Measurements from ENCODE around the gene DNAJC6.

DNA sequence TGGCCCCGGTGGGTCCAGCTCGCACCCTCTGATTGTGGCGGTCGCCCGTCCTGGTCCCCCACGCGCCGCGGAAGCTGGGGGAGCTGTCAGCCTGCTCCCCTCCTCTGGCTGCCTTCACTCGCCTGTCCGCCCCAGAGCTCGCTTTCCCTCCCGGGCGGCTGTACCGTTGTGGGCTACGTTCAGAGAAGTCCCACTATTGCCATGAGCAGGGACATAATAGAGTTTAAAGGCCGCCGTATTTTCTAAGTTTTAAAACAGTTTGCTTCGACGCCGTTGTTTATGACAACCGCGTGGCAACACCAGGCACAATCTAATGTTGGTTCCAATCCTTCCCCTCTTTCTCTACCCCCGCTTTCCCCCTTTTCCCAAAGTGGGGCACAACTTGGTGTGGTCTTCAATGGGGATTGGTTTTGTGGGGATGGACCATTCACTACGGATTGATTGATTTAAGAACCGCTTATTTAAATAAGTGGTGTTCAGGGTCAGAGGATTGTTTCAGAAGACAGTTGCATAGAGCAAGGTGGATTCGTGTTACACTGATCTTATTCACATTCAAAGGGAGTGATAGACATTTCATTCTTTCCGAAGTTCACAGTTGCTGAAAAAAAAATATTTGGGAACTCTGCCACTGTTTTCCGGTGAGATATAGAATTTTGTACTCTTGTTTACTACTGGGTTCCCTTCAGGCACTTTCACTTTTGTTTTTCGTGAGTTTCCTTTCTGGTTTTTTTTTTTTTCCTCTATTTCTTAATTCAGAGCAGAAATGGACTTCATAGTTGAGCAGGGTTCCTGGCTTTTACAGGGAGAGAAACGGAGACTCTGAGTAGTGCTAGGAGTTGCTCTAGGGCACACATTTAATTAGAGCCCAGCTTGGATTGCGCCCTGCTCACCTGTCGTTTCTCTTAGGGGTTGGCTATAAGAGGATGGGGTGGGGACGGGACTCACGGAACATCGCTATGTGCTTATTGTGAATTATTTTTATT, 79.7 kb upstream of the AK4 start:
- PRO-cap, 2 experiments, result peak in 2 of 2 experiments; most common plus-strand start position 61 of the sequence (in 1); most common minus-strand start position 312 of the sequence (in 2)
- RAMPAGE, long total RNA, 5 experiments, result no peak in any of the 5 experiments

DNA sequence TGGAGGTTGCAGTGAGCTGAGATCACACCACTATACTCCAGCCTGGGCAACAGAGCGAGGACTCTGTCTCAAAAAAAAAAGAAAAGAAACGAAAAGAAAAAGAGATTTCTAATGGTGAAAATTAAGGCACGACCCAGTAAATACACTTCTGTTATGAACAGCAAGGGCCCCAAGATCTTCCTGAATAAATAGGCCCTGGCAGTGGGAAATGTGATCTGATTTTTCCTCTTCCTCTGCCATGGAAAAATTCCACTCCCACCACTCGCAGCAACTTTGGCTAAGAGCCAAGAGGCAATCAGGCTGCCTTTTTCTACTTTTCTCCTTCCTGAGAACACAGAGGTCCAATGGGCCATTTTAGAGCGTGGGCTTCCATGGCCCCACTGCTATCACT, 33.8 kb upstream of the AK4 start:
- PRO-cap, 2 experiments, result peak in 1 of 2 experiments; most common plus-strand start position 336 of the sequence (in 1); most common minus-strand start position 182 of the sequence (in 1)
- RAMPAGE, long total RNA, 5 experiments, result no peak in any of the 5 experiments

DNA sequence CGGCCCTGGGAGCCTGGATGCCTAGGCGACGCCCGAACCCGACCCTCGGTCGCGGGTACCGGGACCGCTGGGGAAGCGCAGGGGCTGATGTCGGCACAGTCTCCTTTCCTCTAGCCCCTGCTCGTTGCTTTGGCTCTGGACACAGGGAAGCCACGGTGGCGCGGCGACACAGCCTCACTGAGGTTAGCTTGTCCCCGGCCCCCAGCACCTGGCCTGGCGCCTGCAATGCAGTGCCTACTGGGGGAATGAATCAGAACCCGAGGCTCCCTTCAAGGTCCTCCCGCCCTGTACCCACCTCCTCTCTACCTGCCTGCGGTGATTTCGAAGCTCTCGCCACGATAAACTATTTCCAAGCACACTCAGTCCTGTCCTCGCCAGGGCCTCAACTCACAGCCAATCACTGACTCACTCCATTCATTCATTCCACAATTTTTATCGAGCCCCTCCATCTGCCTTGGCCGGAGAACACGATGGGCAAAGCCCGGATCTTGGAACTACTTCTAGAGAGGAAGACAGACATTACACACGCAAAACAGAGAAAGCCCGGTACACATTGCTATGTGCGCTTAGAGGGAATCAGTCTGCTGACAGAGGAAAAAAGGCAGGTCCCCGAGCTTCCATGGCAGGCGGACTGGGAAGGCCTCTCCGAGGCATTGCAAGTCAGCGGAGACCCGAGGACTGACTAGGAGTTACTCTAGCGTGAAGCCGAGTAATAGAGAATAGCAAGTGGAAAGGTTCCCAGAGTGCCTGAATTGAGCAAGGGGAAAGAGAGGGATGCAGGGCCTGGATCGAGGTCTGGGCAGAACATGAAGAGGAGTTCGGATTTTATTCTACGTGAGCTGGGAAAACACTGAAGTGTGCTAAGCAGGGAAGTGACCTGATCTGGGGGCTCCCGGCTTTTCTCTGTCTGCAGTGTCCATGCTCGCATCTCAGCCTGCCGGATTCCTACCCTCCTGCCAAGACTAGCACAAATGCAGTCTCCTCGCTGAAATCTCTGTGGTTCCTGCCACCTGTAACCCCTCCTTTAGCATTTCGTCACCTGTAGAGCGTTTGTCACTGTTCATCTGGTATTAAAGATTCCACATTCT, 54.3 kb upstream of the DNAJC6 start:
- PRO-cap, 2 experiments, result peak in 1 of 2 experiments; most common minus-strand start position 210 of the sequence (in 1)
- RAMPAGE, long total RNA, 5 experiments, result no peak in any of the 5 experiments

GRCh38 chr1:65309091-65309790, at the start of gene DNAJC6:
Gene DNAJC6 (plus strand): TSS chr1:65309543.
- PRO-cap, 2 experiments, result no peak in any of the 2 experiments
- RAMPAGE, long total RNA, 5 experiments, result no peak in any of the 5 experiments

GRCh38 chr1:65434208-65435110, 14.0 kb downstream of the LEPR start:
- PRO-cap, 2 experiments, result no peak in any of the 2 experiments
- RAMPAGE, long total RNA, 5 experiments, result start-site peak on the plus strand in 1 of 5 experiments, at chr1:65434333-65434718 at its widest, 19 reads per replicate

DNA sequence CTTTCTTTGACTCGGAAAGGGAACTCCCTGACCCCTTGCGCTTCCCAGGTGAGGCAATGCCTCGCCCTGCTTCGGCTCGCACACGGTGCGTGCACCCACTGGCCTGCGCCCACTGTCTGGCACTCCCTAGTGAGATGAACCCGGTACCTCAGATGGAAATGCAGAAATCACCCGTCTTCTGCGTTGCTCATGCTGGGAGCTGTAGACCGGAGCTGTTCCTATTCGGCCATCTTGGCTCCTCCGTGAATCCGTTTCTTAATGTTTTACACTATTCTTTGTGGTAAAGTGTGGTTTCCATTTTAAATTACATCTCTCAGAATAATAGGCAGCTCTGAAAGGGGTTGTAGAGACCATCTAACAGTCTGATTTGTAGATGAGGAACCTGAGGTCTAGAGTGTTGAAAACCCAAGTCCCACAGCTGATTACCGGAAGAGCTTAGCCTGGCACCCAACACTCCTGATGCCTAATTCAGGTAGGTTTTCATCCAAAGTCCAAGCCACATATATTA, 143.9 kb downstream of the LEPR start:
- PRO-cap, 2 experiments, result no peak in any of the 2 experiments
- RAMPAGE, long total RNA, 5 experiments, result no peak in any of the 5 experiments

- PRO-cap, 2 experiments, result no peak in any of the 2 experiments
- RAMPAGE, long total RNA, 5 experiments, result no peak in any of the 5 experiments
Measured at GRCh38 chr1:66169315-66169983, 364.5 kb upstream of the SGIP1 start.

GRCh38 chr1:66250436-66250932, 283.5 kb upstream of the SGIP1 start:
- PRO-cap, 2 experiments, result no peak in any of the 2 experiments
- RAMPAGE, long total RNA, 5 experiments, result no peak in any of the 5 experiments

- PRO-cap, 2 experiments, result no peak in any of the 2 experiments
- RAMPAGE, long total RNA, 5 experiments, result no peak in any of the 5 experiments
Measured at GRCh38 chr1:66296281-66296656, 237.7 kb upstream of the SGIP1 start.

DNA sequence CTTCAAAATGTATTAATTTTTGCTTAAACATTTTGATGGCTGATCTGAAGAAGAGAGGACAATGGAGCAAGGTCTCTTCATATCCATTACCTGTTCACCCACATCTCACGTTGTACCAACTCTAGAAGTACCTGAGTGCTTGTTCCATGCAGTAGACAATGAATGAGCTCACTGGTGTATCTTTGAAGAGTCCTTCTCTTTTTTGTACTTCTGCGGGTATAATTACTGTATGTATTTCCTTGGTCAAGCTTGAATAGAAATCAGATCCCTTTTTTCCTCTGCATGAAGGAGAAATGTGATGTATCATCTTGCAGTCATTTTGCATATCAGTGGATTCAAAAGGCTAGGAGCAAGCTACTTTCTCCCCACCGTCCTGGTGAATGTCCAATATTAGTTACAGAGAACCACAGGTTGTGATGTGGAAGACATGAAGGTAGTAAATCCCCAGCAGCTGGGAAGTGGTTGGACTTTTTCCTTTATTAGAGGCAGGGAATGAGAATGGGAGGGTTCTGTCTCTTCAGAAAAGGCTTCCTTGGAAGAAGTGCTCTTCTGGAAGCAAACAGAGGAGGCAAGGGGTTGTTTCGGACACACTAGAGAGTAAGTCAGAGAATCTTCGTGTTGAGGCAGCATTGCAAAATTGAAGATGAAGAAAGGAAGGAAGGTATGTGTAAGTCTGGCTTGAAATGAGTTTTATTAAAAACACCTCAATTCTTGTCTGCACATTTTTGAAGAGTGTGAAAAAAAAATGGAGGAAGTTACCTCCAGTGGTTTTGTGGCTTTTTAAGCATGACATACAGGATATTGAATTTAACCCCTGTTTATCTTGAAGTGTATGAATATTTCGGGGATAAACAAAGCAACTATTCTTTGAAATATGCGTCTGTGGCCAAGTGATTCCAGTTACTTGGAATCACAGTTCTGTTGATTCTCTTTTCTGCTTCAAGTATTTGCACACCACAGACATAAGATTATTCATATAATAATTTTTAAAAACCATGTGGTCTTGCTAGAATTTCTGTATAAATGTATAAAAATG, 203.5 kb upstream of the SGIP1 start:
- PRO-cap, 2 experiments, result no peak in any of the 2 experiments
- RAMPAGE, long total RNA, 5 experiments, result no peak in any of the 5 experiments

DNA sequence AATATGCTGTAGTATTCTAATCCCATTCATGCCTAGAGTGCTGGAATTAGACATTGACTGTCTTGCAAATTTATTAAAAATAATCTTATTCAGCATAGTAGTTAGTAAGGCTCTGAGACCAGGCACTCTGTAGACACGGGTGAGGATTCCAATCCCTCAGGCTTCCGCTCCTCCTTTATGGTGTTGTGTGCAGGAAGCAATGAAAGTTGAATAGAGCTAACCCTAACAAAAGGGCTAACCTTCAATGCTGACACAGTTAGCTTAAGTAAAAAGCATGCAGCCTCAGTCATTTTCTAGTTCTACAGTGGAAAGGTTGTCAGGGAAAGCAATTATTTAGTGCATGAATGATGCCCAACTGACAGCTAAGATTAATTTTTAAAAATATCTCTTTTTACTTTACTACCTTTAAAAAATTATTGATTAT, 199.6 kb upstream of the SGIP1 start:
- PRO-cap, 2 experiments, result peak in 1 of 2 experiments; most common minus-strand start position 150 of the sequence (in 1)
- RAMPAGE, long total RNA, 5 experiments, result no peak in any of the 5 experiments

- PRO-cap, 2 experiments, result no peak in any of the 2 experiments
- RAMPAGE, long total RNA, 5 experiments, result no peak in any of the 5 experiments
Measured at GRCh38 chr1:66356590-66357103, 177.3 kb upstream of the SGIP1 start.

DNA sequence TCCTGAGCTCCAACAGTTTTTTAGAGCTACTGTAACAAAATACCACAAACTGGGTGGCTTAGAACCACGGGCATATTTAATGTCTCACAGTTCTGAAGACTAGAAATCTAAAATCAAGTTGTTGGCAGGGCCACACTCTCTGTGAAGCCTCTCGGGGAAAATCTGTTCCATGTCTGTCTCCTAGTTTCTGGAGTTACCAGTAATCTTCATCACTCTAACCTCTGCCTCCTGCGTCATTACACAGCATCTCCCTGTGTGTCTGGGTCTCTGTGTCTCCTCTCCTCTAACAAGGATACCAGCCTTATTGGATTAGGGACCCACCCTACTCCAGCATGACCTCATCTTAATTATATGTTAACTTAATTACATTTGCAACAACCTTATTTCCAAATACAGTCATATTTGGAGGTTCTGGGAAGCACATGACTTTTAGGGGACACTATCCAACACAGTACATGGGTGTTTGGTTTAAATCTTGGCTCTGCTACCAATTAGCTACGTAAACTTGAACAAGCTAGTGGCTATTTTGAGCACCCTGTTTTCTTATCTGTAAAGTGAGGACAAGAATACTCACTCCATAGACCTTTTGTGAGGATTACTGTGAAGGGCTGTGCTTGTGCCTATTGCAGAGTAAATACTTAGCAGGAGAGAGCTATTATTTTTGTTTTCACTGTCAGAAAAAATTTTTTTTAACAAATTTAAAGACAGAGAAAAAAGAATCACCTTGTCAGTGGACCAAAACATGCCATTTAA, 83.9 kb upstream of the SGIP1 start:
- PRO-cap, 2 experiments, result peak in 2 of 2 experiments; most common minus-strand start position 179 of the sequence (in 1)
- RAMPAGE, long total RNA, 5 experiments, result no peak in any of the 5 experiments

DNA sequence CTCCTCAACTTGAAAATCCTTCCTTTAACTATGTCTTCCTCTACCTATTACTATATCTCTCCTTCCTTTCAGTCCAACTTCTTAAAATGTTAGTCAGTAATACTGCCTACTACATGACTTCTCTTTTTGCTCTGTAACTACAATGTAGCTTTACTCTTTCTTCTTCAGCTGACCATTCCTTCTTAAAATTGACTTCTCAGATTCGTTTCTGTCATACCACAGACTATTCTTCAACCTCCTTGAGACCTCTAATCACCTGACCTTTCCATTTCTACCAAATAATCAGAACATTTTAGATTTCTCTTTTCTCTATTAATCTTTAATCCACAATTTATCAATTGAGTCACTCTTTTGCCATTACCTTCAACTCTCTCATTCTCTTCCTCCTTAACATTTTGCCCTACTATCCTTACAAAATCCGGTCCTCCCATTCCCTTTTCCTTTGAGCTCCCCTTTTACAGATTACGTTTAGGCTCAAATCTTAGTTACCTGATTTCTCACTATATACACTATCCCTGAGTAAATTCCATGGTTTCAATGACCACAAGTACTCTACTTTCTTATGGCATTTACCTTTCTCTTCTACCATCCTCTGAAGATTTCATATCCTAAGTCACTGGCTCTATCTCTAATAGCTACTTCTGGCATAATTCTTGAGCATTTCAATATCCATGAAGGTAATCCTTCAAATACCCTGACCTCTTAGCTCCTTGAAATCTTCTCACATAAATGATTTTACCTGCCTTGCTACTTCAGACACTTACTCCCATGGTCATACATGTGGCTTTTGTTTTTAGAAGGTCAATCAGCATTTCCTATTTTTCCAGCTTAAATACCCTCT, 17.4 kb downstream of the DNAI4 start:
- PRO-cap, 2 experiments, result no peak in any of the 2 experiments
- RAMPAGE, long total RNA, 5 experiments, result no peak in any of the 5 experiments

DNA sequence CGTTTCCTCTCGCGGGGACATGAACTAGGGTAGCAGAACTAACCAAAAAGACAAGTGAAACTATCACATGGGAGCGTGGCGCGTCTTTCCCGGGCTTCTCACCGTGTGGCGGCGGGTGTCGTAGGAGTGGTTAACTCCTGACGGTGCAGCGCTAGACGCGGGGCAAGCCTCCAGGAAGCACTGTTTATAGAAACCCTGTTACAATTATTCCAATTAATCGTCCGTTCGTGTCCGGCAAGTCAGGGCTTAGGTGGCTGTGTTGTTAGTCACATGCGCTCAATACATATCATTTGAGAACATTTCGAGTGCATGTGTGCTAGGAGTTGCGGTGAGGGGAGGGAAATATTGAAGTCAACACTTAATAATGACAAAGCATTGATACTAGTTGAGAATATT, 780 bp upstream of the SERBP1 start:
- PRO-cap, 2 experiments, result peak in 2 of 2 experiments; most common plus-strand start position 133 of the sequence (in 1); most common minus-strand start position 107 of the sequence (in 2)
- RAMPAGE, long total RNA, 5 experiments, result no peak in any of the 5 experiments

- PRO-cap, 2 experiments, result peak in 1 of 2 experiments; most common plus-strand start chr1:67590550 (in 1); most common minus-strand start chr1:67590487 (in 1)
- RAMPAGE, long total RNA, 5 experiments, result no peak in any of the 5 experiments
Measured at GRCh38 chr1:67590132-67590712, 94.8 kb upstream of the GADD45A start.

DNA sequence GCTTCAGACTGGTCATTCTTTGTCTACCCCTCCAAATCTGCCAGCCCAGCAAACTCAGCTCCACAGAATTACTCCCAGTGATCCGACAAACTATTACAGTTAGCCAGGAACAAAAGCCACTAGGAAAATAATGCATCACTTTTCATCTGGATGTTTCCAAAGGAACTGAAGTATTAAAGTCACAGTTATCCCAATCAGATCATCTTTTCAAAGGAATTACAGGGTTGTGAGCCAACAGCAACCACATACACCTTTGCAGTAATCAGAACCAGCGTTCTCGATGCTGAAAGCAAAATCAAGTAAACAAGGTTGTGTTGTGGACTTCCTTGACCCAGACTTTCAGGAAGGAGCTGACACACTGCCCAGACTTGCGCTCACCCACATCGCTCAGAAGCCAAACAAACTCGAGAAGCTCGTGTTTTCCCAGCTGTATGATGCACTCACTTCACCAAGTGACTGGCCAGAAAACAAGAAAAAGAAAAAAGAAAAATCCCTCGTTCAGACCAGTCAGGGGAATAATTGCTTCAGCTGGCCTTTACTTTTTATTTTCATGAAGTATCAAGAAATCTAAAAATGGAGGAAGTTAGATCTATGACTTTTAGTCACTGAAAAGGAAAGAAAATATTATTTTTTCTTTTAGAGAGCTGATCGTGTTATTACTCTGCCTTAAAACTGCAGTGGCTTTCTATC, 66.3 kb upstream of the GADD45A start:
- PRO-cap, 2 experiments, result peak in 1 of 2 experiments; most common plus-strand start position 501 of the sequence (in 1); most common minus-strand start position 341 of the sequence (in 1)
- RAMPAGE, long total RNA, 5 experiments, result no peak in any of the 5 experiments

DNA sequence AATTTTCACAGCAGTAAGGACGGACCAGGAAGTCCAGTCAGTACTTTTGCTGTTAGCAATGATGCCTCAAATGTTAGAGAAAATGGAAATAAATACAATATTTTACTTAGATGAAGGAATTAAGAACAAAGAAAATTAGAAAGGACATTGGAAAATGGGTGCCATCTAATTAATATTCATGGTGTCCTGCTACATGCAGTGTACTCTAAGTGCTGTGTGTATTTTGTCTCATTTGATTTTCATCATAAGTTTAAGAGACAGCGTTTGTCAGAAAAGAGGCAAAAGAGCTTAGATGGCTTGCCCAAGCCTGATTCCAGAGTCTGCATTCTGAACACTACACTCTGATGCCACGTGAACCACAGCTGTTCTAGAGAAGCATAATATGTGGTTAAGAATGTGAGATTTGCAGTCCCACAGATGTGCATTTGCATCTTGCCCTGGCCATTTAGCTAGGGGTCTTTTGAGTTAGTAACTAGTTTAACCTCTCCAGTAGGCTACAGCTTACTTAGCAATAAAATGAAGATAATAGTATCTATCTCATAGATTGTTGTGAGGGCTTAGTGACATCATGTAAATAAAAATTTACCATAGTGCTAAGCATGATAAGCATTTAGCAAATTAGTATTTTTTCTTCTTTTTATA, 9.2 kb upstream of the GADD45A start:
- PRO-cap, 2 experiments, result no peak in any of the 2 experiments
- RAMPAGE, long total RNA, 5 experiments, result no peak in any of the 5 experiments

- PRO-cap, 2 experiments, result peak in 2 of 2 experiments; most common minus-strand start chr1:67793664 (in 2)
- RAMPAGE, long total RNA, 5 experiments, result no peak in any of the 5 experiments
Measured at GRCh38 chr1:67793457-67793743, 39.9 kb downstream of the GNG12 start.

DNA sequence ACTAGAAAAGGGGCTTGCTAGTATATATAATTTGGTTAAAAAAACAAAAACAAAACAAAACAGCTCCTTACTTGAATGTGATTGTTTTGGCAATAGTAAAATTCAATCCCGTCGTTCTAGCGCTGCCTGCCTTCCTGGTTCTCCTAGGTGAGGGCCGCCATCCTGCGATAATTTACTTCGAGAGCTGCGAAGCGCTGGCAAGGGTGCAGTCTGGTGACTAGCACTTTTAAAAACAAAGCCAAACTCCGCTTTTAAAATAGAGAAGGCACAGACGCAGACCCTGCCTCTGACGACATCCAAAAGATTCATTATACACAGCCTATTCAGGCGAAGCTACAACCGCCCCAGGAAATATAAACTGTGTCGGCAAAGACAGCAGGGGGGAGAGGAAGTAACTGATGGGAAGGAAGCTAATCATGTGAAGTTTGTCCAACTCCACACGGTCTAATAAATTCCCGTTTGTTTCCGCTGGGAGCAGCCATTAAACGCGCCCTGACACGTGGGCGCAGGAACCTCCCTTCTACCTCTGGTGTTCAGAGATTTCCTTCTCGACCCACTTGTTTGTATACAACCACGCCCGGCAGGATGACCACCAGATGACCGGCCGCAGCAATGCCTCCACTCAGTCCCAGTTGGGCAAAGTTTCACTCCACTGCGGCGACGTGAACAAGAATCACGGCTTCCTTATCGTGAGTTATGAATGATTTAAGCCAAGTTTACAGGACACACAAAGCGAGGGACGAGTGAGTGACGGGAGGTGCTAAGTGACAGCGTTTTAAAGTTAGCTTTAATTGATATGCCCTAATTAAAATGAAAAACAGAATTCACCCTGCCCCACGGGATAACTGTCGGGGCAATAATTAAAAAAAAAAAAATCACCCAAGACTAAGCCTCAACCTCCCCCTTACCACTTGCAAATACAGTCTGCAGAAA, 1.3 kb downstream of the GNG12 start:
- PRO-cap, 2 experiments, result peak in 2 of 2 experiments; most common plus-strand start position 595 of the sequence (in 2); most common minus-strand start position 174 of the sequence (in 2)
- RAMPAGE, long total RNA, 5 experiments, result start-site peak on the plus strand in 1 of 5 experiments, centred at position 534 of the sequence, 24 reads per replicate; start-site peak on the minus strand in 3 of 5 experiments, centred at positions 351 to 363 of the sequence, 69 to 233 reads per replicate